ENCODE measurements around a stretch of chr10.

DNA sequence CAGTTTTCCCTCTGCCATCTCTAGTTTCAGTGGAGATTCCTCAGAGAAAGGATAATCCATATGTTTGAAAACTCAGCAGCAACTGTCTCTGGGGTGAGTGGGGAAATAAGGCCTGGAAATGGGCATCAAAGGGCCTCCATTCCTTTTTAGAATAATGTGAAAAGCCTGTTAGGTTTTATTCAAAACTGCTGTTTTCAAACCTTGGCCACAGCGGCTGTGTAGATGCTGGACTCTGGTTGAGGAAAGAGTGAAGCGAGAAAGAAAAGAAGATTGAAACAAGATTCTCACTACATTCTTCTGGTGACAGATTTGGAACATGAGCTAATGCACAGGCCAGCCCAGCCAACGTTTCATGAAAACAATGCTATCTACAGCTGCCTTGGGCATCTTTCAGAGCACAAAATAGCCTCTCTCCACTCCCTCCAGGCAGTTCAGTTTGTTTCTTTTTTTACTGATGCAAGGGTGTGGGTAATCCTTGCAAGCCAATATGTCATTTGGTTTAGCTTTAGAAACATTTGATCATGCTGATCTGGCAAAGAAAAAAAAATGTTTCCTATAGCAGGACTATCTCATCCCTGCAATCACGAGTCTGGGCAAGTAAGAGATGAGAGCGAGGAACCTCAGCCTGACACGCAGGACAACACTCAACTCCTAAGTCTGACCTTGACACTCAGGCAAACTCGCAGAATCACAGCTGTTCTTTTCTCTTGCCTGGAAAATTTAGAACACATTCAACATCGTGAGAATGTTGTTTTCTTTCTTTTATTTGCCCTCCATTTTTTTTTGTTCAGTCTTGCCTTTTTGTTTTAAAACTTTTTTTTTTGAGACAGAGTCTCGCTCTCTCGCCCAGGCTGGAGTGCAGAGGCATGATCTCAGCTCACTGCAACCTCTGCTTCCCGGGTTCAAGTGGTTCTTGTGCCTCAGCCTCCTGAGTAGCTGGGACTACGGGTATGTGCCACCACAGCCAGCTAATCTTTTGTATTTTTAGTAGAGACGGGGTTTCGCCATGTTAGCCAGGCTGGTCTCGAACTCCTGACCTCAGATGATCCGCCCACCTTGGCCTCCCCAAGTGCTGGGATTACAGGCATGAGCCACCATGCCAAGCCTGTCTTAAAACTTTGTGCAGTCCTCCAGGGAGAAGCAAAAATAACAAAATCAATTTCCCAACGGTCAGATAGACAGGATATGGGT lies 35.8 kb downstream of the SVIL start:
- PRO-cap = no peak
- RAMPAGE, long total RNA, 3 experiments = no peak in any of the 3 experiments

GRCh38 chr10:29606358-29607293 lies 28.1 kb downstream of the SVIL start:
- PRO-cap = no peak
- RAMPAGE, long total RNA, 3 experiments = no peak in any of the 3 experiments

DNA sequence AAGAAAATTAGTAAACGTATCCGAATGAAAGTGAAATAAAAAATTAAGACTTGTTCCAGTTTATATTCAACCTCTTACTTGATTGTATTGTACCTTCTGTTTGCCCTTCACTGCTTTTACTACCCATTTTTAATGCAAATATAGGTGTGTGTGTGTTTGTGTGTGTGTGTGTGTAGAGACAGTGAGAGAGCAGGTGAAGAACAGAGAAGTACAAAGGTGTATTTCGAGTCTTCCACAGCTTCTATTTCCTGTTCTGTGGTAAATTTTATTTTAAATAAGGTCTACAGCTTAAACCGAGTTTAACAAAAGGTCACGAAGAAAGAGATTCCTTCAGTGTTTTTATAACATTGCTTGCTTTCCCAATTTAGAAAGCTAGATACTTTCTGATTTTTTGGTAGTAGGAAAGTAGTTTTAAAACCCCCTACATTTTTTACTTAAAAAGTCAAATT lies 12.7 kb upstream of the SVIL start:
- PRO-cap = no peak
- RAMPAGE, long total RNA, 3 experiments = no peak in any of the 3 experiments

GRCh38 chr10:29734516-29735573 lies 100.1 kb upstream of the SVIL start:
- PRO-cap = unidirectional peak, plus-strand start at chr10:29734628; bidirectional peak, plus-strand start at chr10:29735511, minus-strand start at chr10:29735375
- RAMPAGE, long total RNA, 3 experiments = start-site peak on the minus strand in 1 of 3 experiments, at chr10:29735295-29735443 at its widest, 5 to 6 reads per replicate

DNA sequence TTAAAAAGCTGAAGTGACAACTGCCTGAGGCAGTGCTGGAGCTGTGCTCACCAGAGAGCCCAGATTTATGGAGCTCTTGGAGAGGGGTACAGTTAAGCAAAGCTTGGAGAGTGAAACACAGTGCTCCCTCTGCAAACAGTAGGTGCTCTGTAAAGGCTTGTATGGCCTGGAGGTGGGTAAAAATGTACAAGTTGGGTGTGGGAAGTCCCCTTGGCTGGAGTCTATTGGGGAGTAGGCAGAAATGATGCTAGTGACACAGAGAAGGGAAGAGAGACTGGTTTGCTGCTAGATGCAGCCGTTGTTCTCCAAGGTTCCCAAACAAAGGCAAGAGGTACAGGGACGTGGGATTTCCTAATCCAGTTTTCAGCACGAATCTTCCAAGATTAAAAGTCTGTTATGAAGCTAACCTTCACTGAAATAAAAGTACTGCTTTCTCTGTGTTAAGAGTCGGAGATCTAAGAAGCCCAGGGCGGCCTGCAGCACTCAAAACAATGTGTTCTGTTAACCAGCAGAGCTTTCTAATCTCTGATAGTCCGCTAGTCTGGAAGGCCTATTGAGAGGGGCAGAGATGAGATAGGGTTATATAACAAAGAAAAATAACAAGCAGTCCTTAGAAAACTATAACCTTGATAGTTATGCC lies 106.0 kb upstream of the SVIL start:
- PRO-cap = no peak
- RAMPAGE, long total RNA, 3 experiments = no peak in any of the 3 experiments

GRCh38 chr10:29782408-29782743 lies 147.6 kb upstream of the SVIL start:
- PRO-cap = no peak
- RAMPAGE, long total RNA, 3 experiments = no peak in any of the 3 experiments

DNA sequence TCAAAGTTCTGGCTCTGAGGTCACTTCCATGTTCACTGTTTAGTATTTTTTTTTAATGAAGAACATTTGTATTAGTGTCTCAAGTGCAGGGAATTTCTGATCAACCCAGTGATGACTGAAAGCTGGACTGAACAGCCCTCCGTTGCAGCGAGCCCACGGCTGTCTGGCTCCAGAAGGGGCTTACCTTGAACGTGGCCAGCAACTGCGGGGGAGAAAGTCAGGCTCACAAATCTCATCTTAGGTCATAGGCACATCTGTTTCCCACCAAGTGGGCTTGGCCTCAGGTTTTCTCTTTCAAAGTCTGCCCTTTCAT lies 178.2 kb downstream of the JCAD start:
- PRO-cap = no peak
- RAMPAGE, long total RNA, 3 experiments = no peak in any of the 3 experiments

DNA sequence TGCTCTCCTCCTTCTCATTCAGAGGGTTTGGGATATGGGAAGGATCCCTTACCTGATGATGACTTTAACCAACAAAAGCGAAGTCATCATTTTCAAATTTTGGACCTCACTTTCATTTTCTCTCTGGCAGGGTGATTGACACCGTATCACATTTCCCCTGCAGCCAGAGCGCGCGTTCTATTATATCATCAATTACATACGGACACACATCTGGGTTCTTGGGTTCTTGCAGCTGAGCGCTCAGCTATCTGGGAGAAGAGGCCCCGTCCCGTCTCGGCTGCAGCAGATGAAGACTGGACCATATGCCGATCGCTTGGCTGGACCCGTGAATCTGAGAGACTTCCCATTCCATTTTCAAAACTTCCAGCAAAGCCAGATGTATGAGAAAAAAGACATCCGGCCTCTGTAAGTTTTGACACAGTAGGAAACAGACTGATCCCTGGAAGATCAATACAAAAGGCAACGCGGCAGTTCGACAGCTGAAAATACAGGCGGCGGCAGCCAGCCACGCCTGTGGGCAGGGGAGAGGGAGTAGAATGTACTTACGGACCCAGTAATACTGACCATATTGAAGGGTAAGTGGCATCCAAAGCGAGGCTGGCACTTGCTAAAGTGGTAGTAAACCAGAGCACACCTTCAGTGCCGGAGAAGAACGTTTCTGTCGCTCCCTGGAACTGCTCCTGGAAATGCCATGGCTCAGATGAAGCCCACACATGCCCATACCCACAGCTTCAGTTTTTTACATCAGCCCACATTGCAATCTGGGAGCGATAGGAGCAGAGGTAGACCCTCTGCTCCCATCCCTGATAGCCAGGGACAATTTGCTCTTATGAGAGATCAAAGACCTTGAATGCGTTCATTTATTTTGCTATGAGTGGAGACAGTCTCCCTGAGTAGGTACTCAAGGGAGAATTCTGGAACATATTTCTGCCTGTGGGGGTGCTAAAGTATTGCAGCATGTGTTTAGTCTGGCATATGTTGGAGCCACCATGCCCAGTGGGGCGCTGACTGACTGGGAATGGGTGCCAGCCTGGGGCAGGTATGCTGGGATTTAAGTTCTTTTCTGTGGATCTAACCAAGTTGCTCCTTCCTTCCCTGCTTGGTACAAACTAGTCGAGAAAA lies 99.5 kb downstream of the JCAD start:
- PRO-cap = no peak
- RAMPAGE, long total RNA, 3 experiments = no peak in any of the 3 experiments

GRCh38 chr10:29994693-29995406 lies 64.5 kb downstream of the JCAD start:
- PRO-cap = no peak
- RAMPAGE, long total RNA, 3 experiments = no peak in any of the 3 experiments

- PRO-cap = no peak
- RAMPAGE, long total RNA, 3 experiments = no peak in any of the 3 experiments
Observed at GRCh38 chr10:29998330-29998772, 61.0 kb downstream of the JCAD start.

- PRO-cap = no peak
- RAMPAGE, long total RNA, 3 experiments = no peak in any of the 3 experiments
Observed at GRCh38 chr10:30438844-30439368, 4.9 kb downstream of the MAP3K8 start.

- PRO-cap = no peak
- RAMPAGE, long total RNA, 3 experiments = no peak in any of the 3 experiments
Observed at GRCh38 chr10:30442668-30443255, 8.8 kb downstream of the MAP3K8 start.

GRCh38 chr10:30445005-30445204 lies 10.9 kb downstream of the MAP3K8 start:
- PRO-cap = no peak
- RAMPAGE, long total RNA, 3 experiments = no peak in any of the 3 experiments

GRCh38 chr10:30652127-30652326 lies 22.5 kb upstream of the LYZL2 start:
- PRO-cap = no peak
- RAMPAGE, long total RNA, 3 experiments = no peak in any of the 3 experiments

GRCh38 chr10:30695637-30696349 lies 66.2 kb upstream of the LYZL2 start:
- PRO-cap = no peak
- RAMPAGE, long total RNA, 3 experiments = no peak in any of the 3 experiments

- PRO-cap = no peak
- RAMPAGE, long total RNA, 3 experiments = no peak in any of the 3 experiments
Observed at GRCh38 chr10:30984456-30985253, 47.0 kb downstream of the ZNF438 start.

- PRO-cap = no peak
- RAMPAGE, long total RNA, 3 experiments = start-site peak on the minus strand in 1 of 3 experiments, at chr10:31029648-31029968 at its widest, 10 reads per replicate
Observed at GRCh38 chr10:31029488-31030017, 2.1 kb downstream of the ZNF438 start.

- PRO-cap = unidirectional peak, plus-strand start at chr10:31134184
- RAMPAGE, long total RNA, 3 experiments = no peak in any of the 3 experiments
Observed at GRCh38 chr10:31134022-31134896, 102.6 kb upstream of the ZNF438 start.

DNA sequence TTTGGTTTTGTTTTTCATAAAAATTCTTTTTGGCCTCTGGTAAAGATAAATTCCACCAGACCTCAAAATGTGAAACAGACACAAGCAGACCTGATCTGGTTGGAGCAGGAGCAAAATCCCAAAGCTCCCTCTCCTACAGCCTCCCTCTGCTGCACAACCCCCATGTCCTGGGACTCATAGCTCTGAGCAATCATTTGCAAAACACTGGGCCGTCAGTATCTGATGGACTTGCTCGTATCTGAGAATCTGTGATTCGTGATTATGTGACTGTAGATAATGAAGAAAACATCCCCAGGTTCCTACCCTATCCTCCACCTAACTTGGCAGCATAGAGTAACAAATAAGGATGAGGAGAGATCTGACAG lies 230.1 kb downstream of the ARHGAP12 start:
- PRO-cap = no peak
- RAMPAGE, long total RNA, 3 experiments = no peak in any of the 3 experiments

GRCh38 chr10:31751313-31752019 lies 177.2 kb downstream of the ARHGAP12 start:
- PRO-cap = no peak
- RAMPAGE, long total RNA, 3 experiments = no peak in any of the 3 experiments